Left colon (tissue), 1 donor: ENCODE data around the genes NDRG3, RPN2 and ACTR5.

GRCh38 chr20:36632133-36632992 is 13.6 kb downstream of the SLA2 start:
- PRO-cap = no peak

GRCh38 chr20:36651652-36652273 is 5.8 kb upstream of the SLA2 start:
- PRO-cap = no peak

- PRO-cap = bidirectional peak, plus-strand start at chr20:36746304, minus-strand start at chr20:36746070
These were observed at the start of gene NDRG3 for GRCh38 chr20:36745383-36746560. TSS of gene NDRG3 (minus strand) at chr20:36746090.

GRCh38 chr20:36864763-36865194 is 1.4 kb upstream of the SOGA1 start:
- PRO-cap = no peak

GRCh38 chr20:36914203-36914950 is 37.1 kb downstream of the SAMHD1 start:
- PRO-cap = no peak

GRCh38 chr20:36941489-36942025 is 10.0 kb downstream of the SAMHD1 start:
- PRO-cap = no peak

DNA sequence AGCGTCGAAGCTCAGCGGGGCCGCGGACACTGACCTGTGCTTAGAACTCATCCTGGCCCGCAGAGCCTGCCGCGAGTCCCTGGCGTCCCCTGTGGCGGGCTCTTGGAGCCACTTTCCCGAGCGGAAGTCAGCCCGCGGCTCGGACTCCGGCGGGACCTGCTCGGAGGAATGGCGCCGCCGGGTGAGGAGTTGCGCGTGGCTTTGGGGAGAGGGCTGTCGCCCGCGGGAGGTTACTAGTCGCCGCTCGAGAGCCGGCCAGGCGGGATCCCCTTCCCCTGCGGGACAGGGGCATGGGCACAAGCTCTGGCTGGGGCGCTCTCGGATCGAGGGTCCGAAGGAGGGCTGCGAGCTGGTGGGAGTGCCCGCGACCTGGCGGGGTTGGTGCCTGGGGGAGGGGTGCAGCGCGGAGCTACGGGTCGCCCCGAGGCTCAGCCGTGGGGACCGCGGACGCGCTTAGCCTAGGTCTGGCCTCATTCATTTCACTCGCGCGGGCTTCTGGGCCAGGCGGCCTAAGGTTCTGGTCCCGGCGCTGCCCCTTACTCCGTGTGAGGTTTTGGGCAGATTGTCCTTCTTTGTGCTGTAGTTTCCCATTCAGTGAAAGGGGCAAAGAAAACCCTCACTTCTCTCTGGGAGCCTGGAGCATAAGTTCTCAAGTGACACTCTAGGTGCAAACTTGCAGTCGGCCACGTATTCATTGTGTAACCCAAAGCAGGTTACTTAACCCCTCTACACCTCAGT is at the start of gene RPN2:
TSS of gene RPN2 (plus strand) at position 142 of the 738 bp plus-strand sequence.
- PRO-cap = unidirectional peak, plus-strand start at position 152 of the sequence; unidirectional peak, minus-strand start at position 371 of the sequence

GRCh38 chr20:37296888-37297864 is 7.7 kb downstream of the MANBAL start:
- PRO-cap = no peak

- PRO-cap = no peak
These were observed 11.9 kb downstream of the MANBAL start for GRCh38 chr20:37300951-37302093.

- PRO-cap = no peak
These were observed 6.6 kb upstream of the NNAT start for GRCh38 chr20:37514339-37515054.

- PRO-cap = unidirectional peak, minus-strand start at chr20:37542313
These were observed 14.4 kb upstream of the BLCAP start for GRCh38 chr20:37542080-37542564.

DNA sequence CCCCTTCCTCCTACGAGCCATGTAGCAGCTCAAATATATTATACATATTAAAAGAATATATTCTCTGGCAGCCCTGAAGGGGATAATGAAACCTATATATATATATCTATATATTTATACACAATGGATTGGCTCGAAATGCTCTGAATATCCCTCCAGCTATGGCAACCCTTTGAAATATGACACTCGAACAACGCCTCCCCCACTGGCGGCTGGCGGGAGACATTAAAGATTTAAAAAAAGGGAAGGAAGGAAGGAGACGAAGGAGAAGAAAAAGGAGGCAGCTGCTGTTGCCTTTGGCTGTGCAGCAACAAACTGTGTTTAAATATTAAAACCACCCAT is 39.8 kb upstream of the BLCAP start:
- PRO-cap = no peak

- PRO-cap = no peak
These were observed 42.7 kb downstream of the TTI1 start for GRCh38 chr20:37990088-37991371.

- PRO-cap = no peak
These were observed 3.8 kb downstream of the TGM2 start for GRCh38 chr20:38161230-38161735.

- PRO-cap = no peak
These were observed 2.3 kb downstream of the TGM2 start for GRCh38 chr20:38162619-38163363.

- PRO-cap = no peak
These were observed 36.2 kb upstream of the TGM2 start for GRCh38 chr20:38201314-38201628.

GRCh38 chr20:38350496-38351173 is 4.4 kb downstream of the LBP start:
- PRO-cap = no peak

- PRO-cap = no peak
These were observed 48.8 kb downstream of the LBP start for GRCh38 chr20:38395008-38395603.

DNA sequence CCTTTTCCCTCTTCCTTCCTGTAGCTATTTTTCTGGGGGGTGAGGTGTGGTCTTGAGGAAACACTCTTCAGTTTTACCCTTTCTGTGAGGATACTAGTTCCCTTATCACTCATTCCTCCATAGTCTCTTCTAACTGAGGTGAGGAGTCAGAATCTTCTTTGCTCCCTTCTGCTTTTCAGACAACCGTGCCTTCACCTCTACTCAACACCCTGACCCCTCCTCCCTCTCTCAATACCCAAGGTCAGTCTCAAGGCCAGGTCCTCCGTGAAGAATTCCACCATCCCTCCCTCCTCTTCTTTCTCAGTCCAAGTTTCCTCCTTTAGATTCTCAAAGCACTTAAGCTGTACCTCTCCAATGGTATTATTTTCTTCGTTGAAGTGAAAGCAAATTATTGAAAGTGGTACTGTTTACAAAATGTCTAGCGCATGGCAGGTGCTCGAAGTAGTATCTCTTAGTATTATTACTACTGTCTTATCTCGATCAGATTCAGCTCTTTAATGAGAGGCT is 768 bp upstream of the RALGAPB start:
- PRO-cap = no peak

- PRO-cap = unidirectional peak, plus-strand start at chr20:38748499
These were observed at the start of gene ACTR5 for GRCh38 chr20:38747816-38748578. TSS of gene ACTR5 (plus strand) at chr20:38748460.